Colonic mucosa (tissue), 1 donor: ENCODE measurements around a stretch of chr9.

GRCh38 chr9:93029651-93030185, 28.8 kb upstream of the SUSD3 start:
- PRO-cap = no peak

DNA sequence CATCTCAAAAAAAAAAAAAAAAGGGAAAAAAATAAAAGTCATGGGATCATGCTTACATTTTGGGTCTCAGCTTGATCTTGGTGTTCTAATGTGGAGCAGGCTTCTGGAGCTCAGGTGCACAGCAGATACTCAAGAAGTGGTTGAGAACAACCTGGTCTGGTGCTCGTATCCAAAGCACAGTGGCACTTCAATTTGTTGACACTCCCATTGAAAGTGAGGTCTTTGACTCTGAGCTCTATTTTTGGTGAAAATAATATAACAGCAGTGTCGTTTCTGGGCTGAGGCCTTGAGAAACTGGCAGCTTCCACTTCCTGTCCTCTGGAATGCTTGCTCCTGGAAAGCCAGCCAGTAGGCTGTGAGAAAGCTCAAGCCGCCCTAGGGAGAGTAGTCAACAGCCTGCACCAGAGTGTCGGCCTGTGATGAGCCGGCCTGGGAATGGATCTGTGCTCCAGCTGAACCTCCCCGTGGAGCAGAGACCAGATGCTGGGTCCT, 6.9 kb upstream of the SUSD3 start:
- PRO-cap = no peak

DNA sequence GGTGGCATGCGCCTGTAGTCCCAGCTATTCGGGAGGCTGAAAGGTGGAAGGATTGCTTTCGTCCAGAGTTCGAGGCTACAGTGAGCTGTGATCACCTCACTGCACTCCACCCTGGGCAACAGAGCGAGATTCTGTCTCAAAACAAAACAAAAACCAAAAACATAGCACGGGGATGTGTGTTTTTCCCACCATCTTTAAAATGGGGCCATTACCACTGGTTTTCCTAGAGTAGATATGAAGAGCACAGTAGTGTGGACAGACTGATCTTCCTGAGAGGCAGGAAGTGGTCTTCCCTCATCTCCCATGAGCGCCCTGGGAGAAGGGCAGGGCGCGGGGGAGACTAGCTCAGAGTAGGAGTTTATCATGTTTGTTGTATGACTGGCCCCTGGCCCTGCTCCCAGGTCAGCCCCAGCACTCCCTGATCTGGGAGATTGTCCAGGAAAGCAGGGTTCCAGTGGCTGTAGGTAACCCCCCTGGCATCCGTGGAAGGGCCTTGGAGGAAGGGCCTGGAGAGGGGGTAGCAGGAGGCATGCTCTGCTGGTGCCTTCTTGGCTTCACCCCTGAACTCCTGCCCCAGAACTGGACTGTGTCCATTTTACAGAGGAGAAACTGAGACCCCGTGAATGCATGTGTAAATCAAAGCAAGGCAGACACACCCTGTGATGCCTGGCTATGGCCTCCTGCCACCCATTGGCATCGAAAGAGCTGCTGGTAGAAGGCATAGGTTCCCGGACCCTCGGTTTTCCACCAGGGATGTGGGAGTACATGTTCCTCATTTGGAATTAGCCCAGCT, 2.4 kb downstream of the SUSD3 start:
- PRO-cap = no peak

DNA sequence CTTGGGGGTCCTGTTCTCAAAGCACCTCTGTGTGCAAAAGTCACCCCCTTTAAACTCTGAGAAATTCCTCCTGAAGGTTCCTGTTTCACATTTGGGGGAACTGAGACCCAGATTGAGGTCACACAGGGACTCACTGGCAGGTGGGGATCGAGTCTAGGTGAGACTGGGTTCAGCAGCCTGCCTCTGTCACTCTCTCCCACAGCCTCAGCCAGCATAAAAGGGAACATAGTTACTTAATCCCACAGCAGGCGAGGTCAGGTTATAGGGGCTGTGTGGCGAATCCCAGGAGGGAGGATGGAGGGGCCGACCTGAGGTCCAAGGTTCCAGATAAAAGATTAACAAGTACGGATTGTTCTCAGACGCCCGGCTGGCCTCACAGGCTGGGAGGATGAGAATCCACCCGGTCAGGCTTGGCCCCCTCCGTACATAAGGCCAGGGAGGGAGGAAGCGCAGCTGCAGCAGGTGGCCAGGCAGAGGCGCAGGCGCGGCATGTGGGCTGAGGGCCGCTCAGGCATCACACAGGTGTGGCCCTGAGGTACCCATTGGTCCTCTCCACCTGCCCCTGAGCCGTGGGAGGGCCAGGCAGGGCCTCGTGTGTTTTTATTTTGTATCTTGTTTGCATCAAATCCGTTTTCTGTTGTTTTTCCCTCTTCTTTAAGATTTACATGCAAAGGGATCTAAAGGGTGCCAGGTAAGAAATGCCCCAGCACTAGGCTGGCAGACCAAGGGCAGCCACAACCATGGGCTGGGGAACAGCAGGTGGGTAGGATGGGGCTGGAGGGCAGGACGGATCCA, 3.4 kb downstream of the SUSD3 start:
- PRO-cap = no peak

- PRO-cap = bidirectional peak, plus-strand start at chr9:93120183, minus-strand start at chr9:93119988
These were observed 14.1 kb downstream of the NINJ1 start for GRCh38 chr9:93119759-93120480.

DNA sequence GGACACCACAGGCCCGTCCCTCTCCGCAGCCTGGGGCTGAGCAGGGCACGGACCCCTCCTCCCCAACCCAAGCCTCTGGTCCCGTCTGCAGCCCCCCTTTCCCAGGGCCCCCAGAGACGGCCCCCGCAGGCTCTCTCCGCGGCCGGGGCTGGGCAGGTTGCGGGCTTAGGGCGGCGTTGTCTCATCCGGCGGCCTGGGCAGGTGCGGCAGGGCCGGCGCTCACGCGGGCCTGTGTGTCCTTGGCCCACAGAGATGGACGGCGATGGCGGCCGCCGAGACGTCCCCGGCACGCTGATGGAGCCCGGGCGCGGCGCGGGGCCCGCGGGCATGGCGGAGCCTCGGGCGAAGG, 713 bp downstream of the WNK2 start:
- PRO-cap = no peak

DNA sequence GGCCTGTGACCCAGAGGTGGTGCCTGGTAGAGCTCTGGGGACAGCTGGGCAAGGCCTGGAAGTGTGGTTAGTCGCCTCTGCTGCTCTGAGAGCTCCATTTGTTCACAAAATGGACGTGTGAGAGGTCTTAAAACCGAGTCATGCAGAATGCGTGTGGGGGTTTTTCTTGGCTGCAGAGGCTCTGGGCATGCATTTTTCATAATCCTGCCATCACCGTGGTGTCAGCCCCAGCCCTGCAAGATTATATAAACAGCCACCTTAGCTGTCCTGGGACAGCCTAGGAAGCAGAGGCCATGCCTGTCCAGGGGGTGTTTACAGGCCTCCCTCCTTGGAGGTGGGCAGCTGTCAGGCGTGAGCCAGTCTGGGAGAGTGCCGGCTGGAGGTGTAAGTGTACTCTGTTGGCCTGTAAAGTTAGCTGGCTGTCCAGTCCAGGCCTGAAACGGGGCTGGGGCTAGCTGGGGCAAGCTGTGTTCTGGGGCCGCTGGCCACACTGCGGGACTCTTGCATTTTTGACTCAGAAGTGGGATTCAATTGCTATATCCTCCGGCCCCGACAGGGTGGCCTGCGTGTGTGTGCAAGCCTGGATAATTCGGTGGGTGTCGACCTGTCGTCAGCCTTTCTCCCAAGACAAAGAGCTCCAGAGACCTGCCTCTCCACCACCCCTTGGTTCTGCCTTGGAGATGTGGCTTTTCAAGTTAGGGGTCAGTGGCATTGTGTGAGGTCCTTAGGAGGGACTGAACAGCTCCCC, 2.4 kb downstream of the WNK2 start:
- PRO-cap = no peak

DNA sequence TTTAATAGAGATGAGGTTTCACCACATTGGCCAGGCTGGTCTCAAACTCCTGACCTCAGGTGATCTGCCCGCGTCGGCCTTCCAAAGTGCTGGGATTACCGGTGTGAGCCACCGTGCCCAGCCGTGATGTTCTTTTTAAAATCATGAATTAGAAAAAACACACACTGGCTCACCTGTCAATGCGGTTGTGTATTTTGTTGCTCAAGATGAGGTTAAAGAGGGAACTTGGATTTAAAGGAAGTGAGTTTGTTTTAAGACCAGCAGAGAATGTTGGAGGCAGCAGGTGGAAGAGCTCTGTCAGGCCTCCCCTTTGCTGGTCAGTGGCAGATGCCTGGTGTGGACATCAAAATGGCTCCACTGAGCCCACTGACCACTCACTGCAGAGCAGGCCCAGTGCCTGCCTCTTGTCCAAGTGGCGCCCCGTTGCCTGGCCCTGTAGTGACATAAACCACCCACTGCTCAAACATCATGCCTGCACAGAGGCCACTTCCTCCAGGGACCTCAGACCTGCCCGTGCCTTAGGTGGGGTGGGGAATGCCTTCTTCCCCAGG, 39.0 kb downstream of the WNK2 start:
- PRO-cap = unidirectional peak, plus-strand start at position 263 of the sequence; unidirectional peak, plus-strand start at position 486 of the sequence

DNA sequence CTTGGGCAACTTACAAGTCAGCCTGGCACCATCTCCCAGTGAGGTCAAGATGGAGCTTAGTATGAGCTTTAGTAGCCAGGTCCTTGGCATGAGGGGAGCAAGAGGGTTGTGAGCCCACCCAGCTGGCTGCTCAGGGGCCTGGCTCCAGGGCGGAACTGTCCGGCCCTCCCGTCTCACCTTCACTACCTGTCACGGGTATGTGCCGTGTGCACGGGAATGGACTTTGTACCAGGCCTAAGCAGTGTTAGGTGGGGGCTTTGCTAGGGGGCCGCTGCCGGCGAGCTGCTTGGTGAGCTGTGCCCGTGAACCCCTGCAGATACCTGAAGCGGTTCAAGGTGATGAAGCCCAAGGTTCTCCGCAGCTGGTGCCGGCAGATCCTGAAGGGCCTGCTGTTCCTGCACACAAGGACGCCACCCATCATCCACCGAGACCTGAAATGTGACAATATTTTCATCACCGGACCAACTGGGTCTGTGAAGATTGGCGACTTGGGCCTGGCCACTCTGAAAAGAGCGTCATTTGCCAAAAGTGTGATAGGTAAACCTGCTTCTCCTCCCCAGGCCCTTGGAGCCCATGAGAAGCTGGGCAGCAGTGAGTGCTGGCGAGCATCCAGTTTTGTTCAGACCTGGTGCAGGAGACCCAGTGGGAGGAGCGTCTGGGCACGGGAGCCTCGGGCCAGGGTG, 46.8 kb downstream of the WNK2 start:
- PRO-cap = unidirectional peak, minus-strand start at position 157 of the sequence; unidirectional peak, minus-strand start at position 184 of the sequence

GRCh38 chr9:93267503-93268290, 83.8 kb downstream of the WNK2 start:
- PRO-cap = no peak

GRCh38 chr9:93268378-93269414, 84.8 kb downstream of the WNK2 start:
- PRO-cap = no peak

- PRO-cap = no peak
These were observed 98.1 kb downstream of the WNK2 start for GRCh38 chr9:93281911-93282494.

GRCh38 chr9:93307569-93308435, 123.9 kb downstream of the WNK2 start:
- PRO-cap = no peak

DNA sequence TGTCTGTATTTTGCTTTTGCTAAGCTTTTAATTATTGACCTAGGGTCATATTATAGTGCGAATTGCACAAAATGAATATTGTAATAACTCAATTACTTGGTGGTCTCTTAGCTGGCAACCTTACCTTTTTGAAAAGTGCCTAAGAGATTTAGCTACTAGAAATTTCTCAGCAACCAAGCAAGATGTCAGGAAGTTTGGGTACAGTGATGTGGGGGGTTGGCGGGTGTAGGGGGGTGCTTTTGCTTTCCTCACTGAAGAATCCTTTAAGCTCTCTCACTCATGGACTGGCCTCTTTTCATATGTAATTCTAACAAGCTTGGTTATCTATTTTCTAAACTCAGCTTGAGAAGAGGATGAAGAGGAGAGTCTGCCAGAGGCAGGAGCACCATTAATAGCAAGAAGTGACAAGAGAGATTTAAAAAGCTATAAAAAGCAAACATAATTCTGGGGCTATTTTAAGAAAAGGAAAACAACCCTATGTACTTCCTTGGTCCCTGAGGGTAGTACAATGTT, 878 bp upstream of the FAM120AOS start:
- PRO-cap = unidirectional peak, minus-strand start at position 403 of the sequence

- PRO-cap = no peak
These were observed 10.9 kb upstream of the PHF2 start for GRCh38 chr9:93565185-93566257.

- PRO-cap = no peak
These were observed 13.2 kb downstream of the PHF2 start for GRCh38 chr9:93589505-93590057.

- PRO-cap = no peak
These were observed 987 bp downstream of the PTPDC1 start for GRCh38 chr9:94085249-94085652.

DNA sequence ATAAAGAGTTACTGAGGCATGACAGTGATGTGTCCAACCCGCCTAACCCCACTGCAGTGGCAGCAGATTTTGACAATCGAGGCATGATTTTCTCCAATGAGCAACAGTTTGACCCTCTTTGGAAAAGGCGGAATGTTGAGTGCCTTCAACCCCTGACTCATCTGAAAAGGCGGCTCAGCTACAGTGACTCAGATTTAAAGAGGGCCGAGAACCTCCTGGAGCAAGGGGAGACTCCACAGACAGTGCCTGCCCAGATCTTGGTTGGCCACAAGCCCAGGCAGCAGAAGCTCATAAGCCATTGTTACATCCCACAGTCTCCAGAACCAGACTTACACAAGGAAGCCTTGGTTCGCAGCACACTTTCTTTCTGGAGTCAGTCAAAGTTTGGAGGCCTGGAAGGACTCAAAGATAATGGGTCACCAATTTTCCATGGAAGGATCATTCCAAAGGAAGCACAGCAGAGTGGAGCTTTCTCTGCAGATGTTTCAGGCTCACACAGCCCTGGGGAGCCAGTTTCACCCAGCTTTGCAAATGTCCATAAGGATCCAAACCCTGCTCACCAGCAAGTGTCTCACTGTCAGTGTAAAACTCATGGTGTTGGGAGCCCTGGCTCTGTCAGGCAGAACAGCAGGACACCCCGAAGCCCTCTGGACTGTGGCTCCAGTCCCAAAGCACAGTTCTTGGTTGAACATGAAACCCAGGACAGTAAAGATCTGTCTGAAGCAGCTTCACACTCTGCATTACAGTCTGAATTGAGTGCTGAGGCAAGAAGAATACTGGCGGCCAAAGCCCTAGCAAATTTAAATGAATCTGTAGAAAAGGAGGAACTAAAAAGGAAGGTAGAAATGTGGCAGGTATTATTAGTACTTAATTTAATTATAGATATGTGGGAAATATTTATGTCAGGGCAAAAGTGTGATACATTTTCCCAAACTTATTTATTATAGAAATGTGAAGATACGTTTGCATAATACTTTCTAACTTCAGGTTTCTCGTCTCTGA, 13.8 kb downstream of the PTPDC1 start:
- PRO-cap = no peak

GRCh38 chr9:94139459-94140486, 55.5 kb downstream of the PTPDC1 start:
- PRO-cap = no peak

- PRO-cap = no peak
These were observed 85.3 kb upstream of the ZNF169 start for GRCh38 chr9:94173576-94174416.